ENCODE measurements around a stretch of chr2.

DNA sequence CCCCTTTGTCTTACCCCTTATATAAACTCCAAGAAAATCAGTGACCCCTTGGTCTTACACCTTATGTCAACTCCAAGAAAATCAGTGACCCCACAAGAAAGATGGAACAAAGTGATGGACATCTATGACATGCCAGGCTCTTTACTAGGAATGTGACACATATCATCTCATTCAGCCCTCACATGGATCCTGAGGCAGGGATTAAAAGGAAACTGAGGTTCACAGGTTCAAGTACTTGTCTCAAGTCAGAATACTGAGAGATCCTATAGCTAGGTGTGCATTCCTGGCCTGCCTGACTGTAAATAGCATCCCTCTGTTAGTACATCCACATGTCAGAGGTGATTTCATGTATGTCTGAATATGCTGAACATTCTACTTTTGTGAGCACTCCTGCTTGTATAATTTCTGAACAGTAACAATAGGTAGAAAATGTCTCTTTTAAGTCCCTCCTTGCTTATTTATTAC, 16.1 kb upstream of the TRIB2 start:
- PRO-cap, 4 experiments, result no peak in any of the 4 experiments
- RAMPAGE, long total RNA, 2 experiments, result no peak in any of the 2 experiments

DNA sequence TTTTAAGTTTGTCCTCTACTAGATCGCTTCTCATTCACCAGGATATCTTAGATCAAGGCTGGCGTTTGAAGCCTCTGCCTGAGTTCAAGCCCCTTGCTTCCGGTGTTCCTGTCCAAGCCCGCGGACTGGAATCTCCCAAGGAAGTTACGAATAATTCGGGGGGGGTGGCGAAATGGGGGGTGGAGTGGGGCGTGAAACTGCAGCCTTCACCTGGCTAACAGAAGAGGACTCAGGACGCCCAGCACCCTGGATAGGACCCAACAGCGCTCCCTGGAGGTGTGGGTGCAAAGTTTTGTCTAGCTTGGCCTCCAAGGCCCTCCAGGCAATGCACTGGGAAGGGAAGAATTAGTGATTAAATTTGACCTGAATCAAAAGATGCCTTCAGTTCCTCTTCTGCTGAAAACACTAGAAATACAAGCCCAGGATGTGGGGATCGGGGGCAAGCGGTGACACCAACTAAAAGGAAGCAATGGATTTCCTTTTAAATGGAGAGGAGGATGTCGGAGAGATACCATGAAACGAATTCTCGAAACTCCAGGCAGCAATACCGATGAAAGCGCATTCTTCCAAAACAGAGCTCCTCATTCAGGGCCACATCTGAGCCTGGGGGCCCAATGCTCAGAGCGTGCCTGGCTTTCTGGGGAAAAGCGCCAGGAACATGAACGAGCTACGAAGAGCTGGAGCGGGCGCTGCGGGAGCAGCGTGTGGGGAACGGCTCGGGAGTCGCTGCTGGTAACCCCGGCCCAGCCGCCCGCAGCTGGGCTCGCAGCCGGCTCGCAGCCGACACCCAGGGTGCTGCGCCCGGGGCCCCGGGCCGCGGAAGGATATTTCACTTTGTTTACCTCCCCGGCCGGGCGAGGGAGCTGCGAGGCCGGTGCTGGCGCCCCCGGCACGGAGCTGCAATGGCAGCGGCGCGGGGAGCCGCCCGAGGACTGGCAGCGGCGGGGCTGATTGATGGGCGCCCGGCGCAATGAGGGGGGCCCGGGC, 591 bp upstream of the TRIB2 start:
- PRO-cap, 4 experiments, result peak in 4 of 4 experiments; most common plus-strand start position 672 of the sequence (in 2); most common minus-strand start position 904 of the sequence (in 4)
- RAMPAGE, long total RNA, 2 experiments, result no peak in any of the 2 experiments

- PRO-cap, 4 experiments, result peak in 3 of 4 experiments; most common plus-strand start chr2:12725463 (in 2); most common minus-strand start chr2:12725342 (in 1)
- RAMPAGE, long total RNA, 2 experiments, result no peak in any of the 2 experiments
Measured at GRCh38 chr2:12725196-12726079, 8.7 kb downstream of the TRIB2 start.

DNA sequence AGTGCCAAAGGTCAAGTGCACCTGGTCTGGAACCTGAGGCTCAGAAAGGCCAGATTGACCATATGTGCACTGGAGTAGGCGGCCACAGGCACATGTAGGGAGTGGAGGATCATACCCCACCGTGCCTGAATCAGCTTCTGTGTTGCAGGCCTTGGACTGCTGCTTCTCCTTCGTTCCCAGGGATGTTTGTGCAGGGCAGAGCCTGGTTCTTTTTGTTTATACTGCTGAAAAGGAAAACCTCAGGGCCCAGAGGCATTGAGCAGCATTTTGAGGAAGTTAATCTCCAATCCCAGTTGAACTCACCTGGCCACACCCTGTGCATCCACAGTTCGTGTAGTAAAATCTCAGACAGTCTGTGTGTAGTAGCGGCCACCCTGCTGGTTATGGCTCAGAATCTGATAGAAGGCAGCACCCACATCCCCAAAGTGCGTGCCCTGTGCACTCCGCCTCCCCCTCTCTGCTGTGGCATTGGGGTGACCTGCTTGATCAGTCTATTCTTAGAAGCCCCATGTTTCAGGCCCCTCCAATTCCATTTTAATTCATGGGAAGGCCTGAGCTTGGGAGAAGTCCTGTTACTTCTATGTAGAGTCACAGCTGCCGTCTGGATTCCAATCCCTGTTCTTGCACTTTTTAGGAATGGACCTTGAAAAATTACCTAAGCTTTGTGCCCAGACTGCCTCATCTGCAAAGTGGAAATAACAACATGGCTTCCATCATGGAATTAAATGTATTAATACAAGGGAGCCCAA, 10.9 kb downstream of the TRIB2 start:
- PRO-cap, 4 experiments, result no peak in any of the 4 experiments
- RAMPAGE, long total RNA, 2 experiments, result no peak in any of the 2 experiments

- PRO-cap, 4 experiments, result no peak in any of the 4 experiments
- RAMPAGE, long total RNA, 2 experiments, result no peak in any of the 2 experiments
Measured at GRCh38 chr2:12730949-12731241, 14.2 kb downstream of the TRIB2 start.

- PRO-cap, 4 experiments, result peak in 1 of 4 experiments; most common plus-strand start chr2:12735261 (in 1); most common minus-strand start chr2:12735058 (in 1)
- RAMPAGE, long total RNA, 2 experiments, result no peak in any of the 2 experiments
Measured at GRCh38 chr2:12734622-12735483, 18.1 kb downstream of the TRIB2 start.

DNA sequence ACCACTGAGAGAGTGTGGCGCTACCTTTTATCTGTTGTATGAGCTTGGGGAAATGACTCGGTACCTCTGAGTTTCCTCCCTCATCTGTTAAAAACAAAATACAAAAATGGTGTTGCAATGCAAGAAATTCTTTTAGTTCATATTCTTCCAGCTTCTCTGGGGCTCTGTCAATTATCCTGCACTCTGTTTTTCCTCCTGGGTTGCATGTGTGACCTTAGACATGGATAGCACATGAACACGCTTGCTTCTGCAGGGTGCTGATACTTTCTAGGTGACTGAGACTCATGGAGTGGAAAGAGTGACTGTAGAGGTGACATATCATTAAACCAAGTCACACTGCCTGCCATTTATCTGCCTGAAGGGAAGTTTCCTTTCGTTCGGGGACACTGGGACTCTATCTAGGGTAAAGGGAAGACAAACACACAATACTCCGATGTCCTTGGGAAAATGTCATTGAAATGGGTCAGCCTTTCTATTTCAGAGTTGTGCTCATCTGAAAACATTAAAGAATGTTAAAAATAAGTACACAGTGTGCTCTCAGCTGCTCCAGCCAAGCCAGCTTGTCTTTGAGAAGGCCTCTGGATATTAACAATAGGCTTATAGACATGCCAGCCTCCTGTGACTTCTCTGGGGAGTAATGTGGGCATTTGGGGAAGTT, 91.4 kb downstream of the TRIB2 start:
- PRO-cap, 4 experiments, result peak in 1 of 4 experiments; most common plus-strand start position 529 of the sequence (in 1); most common minus-strand start position 269 of the sequence (in 1)
- RAMPAGE, long total RNA, 2 experiments, result no peak in any of the 2 experiments

DNA sequence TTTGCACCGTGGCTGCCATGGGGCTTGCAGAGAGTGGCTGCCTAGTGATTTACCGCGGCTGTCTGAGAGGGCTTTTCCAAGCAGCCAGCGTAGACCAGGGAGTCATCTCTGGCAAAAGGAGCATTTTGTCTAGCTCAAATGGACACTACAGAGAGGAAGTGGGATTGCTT, 108.0 kb downstream of the TRIB2 start:
- PRO-cap, 4 experiments, result no peak in any of the 4 experiments
- RAMPAGE, long total RNA, 2 experiments, result no peak in any of the 2 experiments

GRCh38 chr2:13532331-13533210, 815.8 kb downstream of the TRIB2 start:
- PRO-cap, 4 experiments, result no peak in any of the 4 experiments
- RAMPAGE, long total RNA, 2 experiments, result no peak in any of the 2 experiments

GRCh38 chr2:13537512-13538537, 821.1 kb downstream of the TRIB2 start:
- PRO-cap, 4 experiments, result no peak in any of the 4 experiments
- RAMPAGE, long total RNA, 2 experiments, result no peak in any of the 2 experiments

GRCh38 chr2:15555543-15556199, 5.5 kb downstream of the NBAS start:
- PRO-cap, 4 experiments, result no peak in any of the 4 experiments
- RAMPAGE, long total RNA, 2 experiments, result no peak in any of the 2 experiments

- PRO-cap, 4 experiments, result no peak in any of the 4 experiments
- RAMPAGE, long total RNA, 2 experiments, result no peak in any of the 2 experiments
Measured at GRCh38 chr2:15747696-15748174, 156.1 kb downstream of the DDX1 start.

- PRO-cap, 4 experiments, result peak in 1 of 4 experiments; most common plus-strand start chr2:15838776 (in 1)
- RAMPAGE, long total RNA, 2 experiments, result no peak in any of the 2 experiments
Measured at GRCh38 chr2:15838507-15838868, 101.9 kb upstream of the MYCN start.

DNA sequence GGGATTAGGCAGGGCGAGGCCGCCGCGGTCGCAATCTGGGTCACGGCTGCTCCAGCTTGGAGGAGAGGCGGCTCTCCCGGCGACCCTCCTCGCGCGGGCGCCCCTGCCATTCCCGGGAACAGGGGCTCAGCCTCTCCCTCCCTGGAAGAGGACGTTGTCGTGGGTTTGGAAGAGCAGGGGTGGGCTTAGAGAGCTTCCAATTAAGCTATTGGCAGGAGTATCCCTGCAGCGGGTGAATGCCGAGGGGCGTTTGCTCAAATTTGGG, 698 bp downstream of the MYCN start:
- PRO-cap, 4 experiments, result no peak in any of the 4 experiments
- RAMPAGE, long total RNA, 2 experiments, result no peak in any of the 2 experiments

GRCh38 chr2:15941381-15942483, 1.4 kb downstream of the MYCN start:
- PRO-cap, 4 experiments, result peak in 2 of 4 experiments; most common plus-strand start chr2:15942041 (in 2)
- RAMPAGE, long total RNA, 2 experiments, result no peak in any of the 2 experiments

DNA sequence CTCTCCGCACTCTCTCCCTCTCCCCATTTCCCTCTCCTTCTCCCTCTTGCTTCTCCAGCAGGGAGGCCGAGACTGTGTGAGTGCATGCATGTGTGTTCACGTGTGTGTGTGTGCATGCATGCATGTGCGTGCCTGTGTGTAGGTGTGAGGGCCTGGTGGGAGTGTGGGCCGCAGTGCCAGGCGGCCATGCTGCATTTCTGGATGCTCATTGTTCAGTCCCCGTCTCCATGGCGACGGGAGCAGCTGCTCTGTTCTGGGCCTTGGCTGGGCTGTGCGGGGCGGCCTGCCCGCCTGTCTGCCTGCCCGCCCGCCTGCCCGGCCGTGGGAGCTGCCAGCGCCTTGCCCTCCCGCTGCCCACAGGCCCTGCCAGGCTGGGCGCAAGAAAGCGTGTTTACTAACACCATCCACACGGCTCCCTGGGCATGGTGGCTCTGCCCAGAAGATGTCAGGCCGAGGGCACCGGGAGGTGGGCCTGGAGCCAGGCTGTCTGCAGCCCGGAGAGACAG, 43.9 kb downstream of the MYCN start:
- PRO-cap, 4 experiments, result no peak in any of the 4 experiments
- RAMPAGE, long total RNA, 2 experiments, result no peak in any of the 2 experiments

DNA sequence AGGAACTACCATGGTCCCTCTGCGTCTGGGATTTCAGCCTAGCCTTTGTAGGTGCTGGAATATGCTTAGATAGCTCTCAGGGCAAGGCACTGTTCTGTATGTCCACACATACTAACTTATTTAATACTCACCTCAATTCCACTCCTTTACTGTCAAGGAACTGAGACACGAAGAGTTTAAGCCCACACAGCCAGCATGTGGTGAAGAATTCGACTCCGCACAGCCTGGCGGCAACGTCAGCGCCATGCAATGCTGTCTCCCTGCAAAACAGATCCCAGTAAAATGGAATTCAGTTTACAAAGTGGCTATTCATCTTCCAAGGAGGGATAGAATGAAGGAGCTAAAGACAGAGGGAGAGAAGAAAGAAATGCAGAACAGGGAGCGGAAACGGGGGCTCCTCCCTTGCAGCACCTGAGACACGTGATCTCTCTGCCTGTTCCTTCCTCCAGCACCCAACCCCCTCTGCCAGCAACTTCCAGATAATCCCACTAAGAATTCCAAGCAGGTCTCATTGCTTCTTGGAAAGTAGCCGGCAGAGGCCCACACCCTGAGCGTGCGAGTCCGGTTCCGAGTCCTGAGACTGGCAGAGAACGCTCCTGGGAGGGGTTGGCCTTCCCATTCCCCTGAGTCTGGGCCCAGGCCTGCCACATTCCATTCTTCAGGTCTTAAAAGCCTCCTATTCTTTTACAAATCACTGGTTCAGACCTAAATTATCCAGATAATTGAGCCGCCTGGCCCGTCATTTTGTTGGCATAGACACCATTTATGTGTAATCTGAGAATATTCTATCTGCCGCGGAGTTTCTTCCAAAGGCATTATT, 165.1 kb downstream of the MYCN start:
- PRO-cap, 4 experiments, result no peak in any of the 4 experiments
- RAMPAGE, long total RNA, 2 experiments, result no peak in any of the 2 experiments

GRCh38 chr2:16374503-16374961, 291.1 kb downstream of the CYRIA start:
- PRO-cap, 4 experiments, result peak in 1 of 4 experiments; most common plus-strand start chr2:16374687 (in 1)
- RAMPAGE, long total RNA, 2 experiments, result no peak in any of the 2 experiments

DNA sequence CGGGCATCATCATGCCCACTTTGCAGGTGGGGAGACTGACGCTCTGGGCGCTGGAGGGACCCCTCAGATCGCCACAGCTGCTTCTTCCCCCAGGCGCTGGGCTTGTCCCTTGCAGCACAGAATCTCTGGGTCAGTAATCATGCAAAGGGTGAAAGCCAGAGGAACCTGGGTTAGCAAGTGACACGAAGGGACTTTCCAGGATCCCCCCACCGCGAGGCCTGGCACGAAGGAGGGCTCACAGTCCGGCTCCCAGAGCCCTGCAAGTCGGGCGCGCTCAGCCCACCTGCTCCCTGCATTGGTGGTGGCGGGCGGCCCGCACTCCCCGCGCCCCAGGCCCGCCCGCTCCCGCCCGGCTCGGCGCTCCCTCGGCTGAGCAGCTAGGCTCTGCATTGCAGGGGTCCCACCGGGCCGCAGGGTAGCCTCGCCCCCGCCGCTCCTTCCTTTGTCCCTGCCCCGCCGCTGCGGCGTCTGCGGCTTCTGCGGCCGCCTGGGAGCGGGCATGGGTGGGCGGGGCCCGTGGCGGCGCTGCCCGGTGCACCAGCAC, 157.7 kb downstream of the CYRIA start:
- PRO-cap, 4 experiments, result peak in 3 of 4 experiments; most common minus-strand start position 442 of the sequence (in 2)
- RAMPAGE, long total RNA, 2 experiments, result no peak in any of the 2 experiments

- PRO-cap, 4 experiments, result no peak in any of the 4 experiments
- RAMPAGE, long total RNA, 2 experiments, result no peak in any of the 2 experiments
Measured at GRCh38 chr2:16618422-16618793, 47.2 kb downstream of the CYRIA start.

Measured in right lobe of liver (tissue), 4 donors.